Measurements from ENCODE around the genes SCN3B, OR6T1, OR8D2, OR8B12 and TBRG1.

DNA sequence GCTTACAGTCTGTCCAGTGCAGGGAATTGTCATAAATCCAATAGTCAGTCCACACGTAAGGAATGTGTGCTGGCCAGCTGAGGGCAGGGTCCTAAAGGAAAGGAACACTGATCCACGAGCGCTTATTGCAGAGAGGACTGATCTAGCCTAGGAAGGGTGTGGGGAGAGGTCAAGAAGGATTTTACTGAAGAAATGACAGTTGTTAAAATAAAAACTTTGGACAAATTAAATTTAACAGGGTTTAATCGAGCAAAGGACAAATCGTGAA is 109.9 kb upstream of the GRAMD1B start:
- PRO-cap, result no peak

DNA sequence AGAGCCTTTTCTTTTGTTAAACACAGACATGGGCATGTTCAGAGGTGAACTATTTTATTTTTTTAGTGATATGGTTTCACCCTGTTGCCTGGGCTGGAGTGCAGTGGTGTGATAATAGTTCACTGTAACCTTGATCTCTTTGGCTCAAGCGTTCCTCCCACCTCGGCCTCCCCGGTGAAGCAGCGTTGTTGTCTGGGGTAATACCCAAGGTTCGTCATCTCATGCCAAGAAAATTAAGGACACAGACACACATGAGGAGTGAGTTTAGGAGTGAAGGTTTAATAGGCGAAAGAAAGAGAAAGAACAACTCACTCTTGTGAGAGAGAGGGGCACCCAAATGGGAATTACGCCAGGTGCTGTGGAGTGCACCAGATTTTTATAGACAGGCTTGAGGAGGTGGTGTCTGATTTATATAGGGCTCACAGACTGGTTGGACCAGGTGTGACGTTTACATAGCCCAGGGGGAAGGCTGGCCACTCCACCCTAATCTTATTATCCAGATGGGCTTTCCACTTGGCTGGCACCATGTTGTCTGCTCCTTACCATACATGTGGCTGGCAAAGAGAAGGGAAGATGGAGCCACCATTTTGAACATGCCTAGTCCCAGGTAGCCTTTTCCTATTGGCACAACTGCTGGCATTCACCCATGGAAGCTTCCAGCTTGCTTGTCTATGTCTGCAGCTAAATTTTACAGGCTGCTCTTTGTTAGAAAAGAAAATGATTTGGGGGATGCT is 42.4 kb downstream of the GRAMD1B start:
- PRO-cap, result no peak

DNA sequence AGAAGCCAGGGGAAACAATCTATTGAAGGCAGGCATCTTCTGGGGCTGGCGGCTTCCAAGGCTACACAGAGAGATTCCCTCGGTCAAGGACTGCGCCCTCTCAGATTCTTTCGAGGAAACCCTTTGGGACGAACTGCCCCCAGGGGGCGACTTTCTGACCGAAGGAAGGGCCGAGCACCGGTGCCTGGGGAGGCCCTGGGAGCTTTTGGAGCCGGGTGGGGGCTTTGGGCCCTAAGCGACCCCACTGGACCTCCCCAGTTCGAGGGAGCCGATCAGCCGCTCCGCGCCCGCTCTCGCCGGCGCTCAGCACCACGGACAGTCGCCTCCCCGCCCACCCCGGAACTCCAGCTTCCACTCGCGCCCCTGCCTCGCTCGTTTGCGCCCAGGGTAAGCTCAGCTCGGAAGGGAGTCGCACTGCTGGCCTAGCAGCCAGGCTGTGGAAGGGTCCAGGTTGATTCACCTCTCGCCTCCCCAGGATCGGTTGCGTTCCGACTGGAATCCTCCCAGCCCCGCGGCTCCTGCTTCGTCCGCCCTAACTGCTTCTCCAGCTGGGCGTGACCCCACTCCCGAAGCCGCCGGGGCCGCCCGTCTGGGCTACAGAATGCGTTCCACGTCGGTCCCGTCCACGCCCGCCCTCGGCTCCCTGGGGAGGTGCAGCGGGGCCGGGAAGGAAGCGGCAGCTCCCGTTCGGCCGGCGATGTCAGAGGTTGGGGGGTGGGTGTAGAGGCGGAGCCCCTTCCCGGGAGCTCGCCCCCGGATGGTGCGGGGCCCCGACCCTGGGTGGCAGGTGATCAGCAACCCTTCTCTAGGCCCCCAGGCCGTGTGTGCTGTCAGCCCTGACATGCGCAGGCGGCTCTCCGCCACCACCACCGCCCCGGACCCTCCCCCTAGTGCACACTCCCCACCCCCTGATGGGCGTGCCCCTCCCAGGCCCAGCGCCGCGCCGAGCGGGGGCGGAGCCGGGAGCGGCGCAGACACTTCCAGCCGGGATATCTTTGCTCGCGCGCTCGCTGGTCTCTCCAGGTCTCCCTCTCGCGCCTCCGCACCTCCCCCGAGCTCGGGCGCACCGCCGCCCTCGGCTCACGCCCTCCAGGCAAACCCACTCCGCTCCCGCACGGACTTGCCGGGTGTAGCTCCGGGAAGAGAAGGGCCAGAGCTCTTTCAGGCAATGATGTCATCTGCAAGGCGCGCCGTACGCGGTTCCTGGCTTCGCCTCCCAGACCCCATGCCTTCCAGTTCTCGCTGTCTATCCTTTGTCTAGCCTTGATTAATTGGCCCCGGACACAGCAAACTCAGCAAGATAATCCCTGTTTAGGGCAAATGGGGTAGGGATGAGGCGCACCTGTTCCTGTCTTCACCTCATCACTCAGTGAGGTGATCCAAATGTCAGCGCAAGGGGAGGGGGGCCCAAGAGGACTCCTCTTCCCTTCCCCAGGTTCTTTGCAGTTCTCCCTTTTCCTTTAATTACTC is at the start of gene SCN3B:
Gene SCN3B (minus strand): TSS at position 859 of the 1,470 bp plus-strand sequence.
- PRO-cap, result bidirectional peak, plus-strand start at position 977 of the sequence, minus-strand start at position 829 of the sequence; bidirectional peak, plus-strand start at position 1,235 of the sequence, minus-strand start at position 1,227 of the sequence

DNA sequence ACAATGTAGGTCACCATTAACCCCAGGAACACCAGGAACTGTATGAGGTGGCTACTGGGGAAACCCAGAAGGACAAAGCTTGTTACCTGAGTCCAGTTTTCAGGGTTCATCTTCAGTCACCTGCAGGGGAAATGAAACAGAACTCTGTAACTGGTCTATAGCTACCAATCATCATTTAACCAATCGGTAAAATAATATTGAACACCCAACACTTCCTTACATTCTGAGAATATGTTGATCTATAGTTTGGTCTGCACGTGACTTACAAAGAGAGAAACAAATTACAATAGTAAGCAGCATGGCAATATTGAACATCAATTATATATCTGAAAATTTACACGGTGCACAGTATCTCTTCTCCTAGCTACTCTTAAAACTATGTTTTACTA is at the start of gene OR6T1:
Gene OR6T1 (minus strand): TSS at position 110 of the 389 bp plus-strand sequence.
- PRO-cap, result no peak

DNA sequence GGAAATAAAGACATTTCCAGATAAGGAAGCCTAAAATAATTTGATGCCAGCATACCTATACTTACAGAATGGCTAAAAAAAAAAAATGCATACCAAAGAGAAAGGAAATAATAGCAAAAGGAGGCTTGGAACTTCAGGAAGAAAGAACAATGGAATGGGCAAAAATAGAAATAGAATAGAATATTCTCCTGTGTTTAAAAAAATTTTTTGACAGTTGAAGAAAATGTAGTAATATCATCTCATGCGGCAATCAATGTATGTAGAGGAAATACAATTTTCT is 15.8 kb downstream of the OR10S1 start:
- PRO-cap, result no peak

DNA sequence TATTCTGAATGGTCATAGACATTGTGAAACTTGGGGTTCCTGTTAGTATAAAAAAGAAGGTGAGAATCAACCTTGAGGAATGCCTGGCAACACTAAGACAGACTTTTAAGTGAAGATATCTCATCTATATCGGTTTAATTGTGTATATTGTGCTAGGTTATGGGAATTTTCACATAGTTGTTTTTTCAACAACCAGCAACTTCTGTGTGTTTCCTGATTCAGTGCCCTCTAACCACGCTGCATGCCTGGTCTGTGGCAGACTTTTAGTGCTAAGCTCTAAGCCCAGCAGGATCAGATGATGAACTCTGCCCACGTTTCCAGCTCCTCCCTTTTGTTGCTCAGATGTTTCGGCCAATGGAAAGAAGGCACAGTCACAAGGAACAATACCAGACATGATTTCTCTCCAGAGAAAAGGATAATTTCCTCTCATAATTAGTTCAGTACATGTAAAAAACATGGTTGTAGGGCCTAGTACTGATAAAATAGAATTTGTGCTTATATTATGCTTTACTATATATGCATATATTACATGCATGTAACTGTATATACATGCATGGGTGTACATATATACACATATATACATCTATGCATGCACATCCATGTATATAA is 1.3 kb upstream of the VWA5A start:
- PRO-cap, result no peak

DNA sequence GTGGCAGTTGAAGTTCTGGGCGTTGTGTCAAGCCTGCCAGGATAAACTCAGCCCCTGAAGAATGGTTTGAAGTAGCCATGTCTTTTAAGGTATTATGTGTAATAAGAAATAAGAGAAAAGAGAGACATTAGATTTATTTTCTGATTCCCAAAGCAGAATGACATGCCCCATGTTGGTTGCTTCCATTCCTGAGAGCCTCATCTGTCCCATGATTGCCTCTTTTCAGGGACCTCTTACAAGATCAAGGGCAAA is at the start of gene OR8D2:
Gene OR8D2 (minus strand): TSS at position 79 of the 252 bp plus-strand sequence.
- PRO-cap, result no peak

- PRO-cap, result no peak
Measured at GRCh38 chr11:124543488-124543823, at the start of gene OR8B12. OR8B12 (minus strand) TSS chr11:124543654.

GRCh38 chr11:124622586-124623543 is at the start of gene TBRG1:
TBRG1 (plus strand) TSS chr11:124622864.
- PRO-cap, result bidirectional peak, plus-strand start at chr11:124622896, minus-strand start at chr11:124622744

GRCh38 chr11:124657302-124657604 is 16.3 kb downstream of the SIAE start:
- PRO-cap, result unidirectional peak, plus-strand start at chr11:124657477

- PRO-cap, result no peak
Measured at GRCh38 chr11:124673063-124673650, 382 bp downstream of the SIAE start.

GRCh38 chr11:124748198-124748929 is 3.7 kb downstream of the VSIG2 start:
- PRO-cap, result no peak

- PRO-cap, result no peak
Measured at GRCh38 chr11:124758793-124759303, 3.2 kb downstream of the ESAM start.

- PRO-cap, result bidirectional peak, plus-strand start at chr11:124799157, minus-strand start at chr11:124799118
Measured at GRCh38 chr11:124798870-124799295, 1.3 kb downstream of the MSANTD2 start.

- PRO-cap, result no peak
Measured at GRCh38 chr11:125055125-125055791, 7.8 kb upstream of the SLC37A2 start.

DNA sequence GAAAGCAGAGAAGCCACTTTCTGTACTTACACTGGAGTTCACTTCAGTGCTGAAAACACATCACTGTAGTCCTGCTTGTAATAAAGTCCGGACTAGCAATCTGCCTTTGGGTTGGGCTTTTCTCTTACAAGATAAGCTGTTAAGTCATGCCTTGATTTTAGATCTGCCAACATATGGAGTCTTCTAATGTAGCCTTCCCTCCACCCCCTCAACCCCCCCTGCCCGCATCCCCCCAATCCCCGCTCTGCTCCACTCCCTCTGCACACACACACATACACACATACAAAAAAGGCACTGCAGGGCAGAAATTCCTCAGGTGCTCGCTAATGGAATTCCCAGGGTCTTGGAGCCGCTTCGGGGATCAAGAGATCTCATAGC is 3.4 kb downstream of the CDON start:
- PRO-cap, result no peak

DNA sequence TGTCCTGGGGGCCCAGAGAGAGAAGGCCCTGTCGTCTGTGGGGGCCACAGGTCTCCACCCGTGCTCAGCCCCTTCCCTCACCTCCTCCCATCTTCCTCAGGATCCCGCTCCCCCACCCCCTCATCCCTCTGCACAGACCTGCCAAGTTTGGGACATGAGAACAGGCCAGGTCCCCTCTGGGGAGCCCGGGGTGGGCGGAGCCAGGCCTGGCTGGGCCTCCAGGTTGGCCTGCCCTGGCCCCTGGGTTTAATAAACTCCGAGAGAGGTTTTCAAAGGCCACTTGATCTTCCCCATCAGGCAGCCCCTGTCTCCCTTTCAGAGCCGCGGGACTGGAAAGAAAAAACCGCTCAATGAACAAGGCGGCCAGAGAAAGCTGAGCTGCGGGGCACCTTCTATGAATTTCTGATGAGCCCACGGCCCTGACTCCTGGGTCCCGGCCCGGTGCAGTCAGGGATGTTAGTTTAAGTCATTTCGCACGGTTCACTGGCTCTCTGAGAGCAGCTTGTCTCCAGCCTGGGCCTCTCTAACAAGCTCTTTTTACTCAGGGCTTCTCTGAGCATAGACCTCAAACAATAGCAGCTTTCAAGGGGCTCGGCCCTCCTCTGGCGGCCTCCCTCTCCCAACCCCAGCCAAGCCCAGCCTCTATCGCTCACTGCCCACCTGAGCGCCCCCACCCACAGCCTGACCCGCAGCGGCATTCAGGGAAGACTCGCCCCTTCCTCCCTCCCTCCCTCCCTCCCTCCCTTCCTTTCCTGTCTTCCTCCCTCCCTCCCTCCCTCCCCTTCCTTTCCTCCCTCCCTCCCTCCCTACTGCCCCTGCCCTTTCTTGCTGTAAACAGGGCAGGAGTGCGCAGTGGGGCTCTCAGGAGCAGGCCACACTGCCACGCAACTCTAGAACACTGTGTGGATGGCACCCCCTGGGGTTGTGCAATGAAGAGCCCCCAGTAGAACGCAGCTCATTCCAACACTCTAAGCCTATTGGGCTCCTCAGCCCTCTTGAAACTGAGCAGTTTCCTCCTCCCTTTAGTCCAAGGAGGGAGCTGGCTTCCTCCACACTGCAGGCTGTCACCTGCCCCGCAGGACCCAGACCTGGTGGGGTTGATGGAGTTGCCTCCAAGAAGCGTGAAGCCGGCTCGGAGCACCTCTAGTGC is 64.6 kb downstream of the RPUSD4 start:
- PRO-cap, result unidirectional peak, plus-strand start at position 279 of the sequence; bidirectional peak, plus-strand start at position 568 of the sequence, minus-strand start at position 528 of the sequence

DNA sequence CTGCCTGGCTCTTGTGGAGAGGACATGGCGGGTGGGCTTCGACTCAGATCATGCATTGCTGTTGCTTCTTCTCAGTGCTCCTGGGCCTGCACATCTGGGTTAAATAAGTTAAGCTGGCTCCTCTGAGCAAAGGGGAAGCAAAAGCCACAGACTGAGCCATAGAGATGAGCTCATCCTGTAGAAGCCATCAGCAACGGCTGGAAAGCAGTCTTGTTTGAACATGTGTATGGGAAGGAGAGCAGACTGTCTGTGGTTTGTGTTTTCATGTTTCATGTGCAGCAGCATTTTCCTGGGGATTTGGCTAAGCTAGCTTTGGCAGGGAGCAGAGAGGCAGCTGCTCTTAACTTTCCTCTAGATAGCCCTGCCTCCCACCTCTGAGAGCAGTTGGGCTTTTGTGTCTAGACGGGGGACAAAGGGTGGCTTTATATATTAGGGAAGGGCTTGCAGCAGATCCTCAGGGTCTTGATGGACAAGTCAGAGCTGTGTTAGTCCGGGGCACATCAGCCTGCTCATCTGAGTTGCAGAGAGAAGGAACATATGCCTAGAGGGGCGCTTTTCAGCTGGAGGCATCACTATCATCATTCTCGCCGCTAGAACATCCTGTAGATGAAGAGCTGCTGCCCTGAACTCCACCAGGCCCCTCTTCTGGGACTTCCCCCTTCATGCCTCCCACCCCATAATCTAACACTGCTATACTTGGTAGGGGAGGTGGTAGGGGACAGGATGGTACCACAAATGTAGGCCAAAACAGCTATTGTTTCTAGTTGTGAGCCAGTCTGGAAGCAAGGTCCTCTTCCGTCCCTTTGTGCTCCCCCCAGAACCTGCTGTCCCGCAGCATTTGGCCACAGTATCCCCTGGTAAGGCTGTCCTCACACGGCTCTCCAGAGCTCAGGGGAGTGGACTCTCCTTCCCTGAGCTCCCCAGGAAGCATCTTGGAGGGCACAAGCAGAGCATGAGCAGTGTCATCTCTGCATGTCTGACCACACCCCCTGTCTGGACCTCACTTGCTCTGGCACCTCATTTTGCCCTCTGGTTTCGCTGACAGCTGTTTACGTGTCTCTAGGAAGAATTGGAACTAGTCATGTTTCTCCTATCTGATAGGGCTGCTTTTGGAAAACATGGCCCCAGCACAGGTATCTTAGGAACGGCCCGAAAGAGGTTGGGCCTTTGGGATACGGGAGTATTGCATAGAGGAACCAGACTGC is 15.2 kb downstream of the DCPS start:
- PRO-cap, result no peak

DNA sequence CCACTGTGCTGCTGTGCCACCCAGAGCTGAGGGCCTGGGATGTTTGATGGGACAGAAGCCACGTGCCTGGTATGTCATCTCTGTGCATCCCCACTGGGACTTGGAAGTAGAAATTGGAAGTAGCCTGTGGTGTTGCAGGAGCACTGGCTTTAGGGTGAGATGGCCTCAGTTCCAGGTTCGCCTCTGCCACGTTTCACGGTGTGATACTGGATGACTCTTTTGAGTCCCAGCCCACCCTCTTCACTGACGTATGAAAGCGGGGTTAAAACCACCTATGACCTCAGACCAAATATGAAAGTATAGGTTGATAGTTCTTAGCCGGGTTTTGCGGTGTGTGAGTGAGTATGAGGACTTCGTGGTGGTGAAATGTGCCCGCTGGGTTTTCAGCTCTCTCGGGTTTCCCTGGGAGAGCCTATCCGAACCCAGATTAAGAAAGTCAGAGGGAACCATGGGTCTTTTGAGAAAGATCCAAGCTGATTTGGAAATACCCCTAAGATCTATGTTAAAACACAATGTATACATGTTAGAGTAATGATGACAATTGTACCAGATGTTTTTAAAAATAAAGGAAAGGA is 25.7 kb downstream of the DCPS start:
- PRO-cap, result no peak

- PRO-cap, result no peak
Measured at GRCh38 chr11:126339554-126339750, 16.0 kb upstream of the ST3GAL4 start.